ENCODE measurements around a stretch of chr7.

- RRBS, result no CpG with 5 or more reads among the region's 7 CpGs
Measured at GRCh38 chr7:128314498-128315221, 29.0 kb downstream of the RBM28 start.

GRCh38 chr7:128437676-128438108 is 18.0 kb upstream of the HILPDA start:
- RRBS, result no CpG with 5 or more reads among the region's 4 CpGs

DNA sequence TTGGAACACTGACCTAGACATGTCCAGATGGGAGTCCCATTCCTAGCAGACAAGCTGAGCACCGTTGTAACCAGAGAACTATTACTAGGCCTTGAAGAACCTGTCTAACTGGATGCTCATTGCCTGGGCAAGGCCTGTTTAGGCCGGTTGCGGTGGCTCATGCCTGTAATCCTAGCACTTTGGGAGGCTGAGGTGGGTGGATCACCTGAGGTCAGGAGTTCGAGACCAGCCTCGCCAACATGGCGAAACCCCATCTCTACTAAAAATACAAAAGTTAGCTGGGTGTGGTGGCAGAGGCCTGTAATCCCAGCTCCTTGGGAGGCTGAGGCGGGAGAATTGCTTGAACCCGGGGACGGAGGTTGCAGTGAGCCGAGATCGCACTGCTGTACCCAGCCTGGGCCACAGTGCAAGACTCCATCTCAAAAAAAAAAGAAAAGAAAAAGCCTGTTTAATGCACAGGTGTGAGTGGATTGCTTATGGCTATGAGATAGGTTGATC is 1.9 kb downstream of the HILPDA start:
- RRBS, result no CpG with 5 or more reads among the region's 11 CpGs

GRCh38 chr7:128530276-128531287 is 54.0 kb downstream of the METTL2B start:
- RRBS, result under 1% methylated on average over 29 of the region's 104 CpGs

DNA sequence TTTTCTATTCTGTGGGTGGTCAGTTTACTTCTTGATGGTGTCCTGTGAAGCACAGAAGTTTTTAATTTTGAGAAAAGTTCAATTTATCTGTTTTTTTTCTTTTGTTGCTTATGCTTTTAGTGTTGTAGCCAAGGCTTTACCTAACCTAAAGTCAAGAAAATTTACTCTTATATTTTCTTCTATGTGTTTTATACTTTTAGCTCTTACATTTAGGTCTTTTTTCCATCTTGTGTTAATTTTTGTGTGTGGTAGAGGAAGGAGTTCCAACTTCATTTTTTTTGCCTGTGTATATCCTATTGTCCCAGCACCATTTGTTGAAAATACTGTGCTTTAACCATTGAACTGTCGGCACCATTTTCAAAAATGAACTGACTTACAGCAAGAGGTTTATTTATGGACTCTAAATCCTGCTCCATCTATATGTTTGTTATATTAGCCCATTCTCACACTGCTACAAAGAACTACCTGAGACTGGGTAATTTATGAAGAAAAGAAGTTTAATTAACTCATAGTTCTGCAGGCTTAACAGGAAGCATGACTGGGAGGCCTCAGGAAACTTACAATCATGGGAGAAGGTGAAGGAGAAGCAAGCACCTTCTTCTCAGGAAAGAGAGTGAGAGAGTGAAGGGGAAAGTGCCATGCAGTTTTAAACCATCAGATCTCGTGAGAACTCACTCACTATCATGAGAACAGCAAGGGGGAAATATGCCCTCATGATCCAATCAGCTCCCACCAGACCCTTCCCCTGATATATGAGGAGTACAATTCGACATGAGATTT is 72.4 kb upstream of the GARIN1A start:
- RRBS, result no CpG with 5 or more reads among the region's 3 CpGs

- RRBS, result no CpG with 5 or more reads among the region's 14 CpGs
Measured at GRCh38 chr7:128658199-128659401, 13.5 kb upstream of the GARIN1A start.

- RRBS, result no CpG with 5 or more reads among the region's 1 CpG
Measured at GRCh38 chr7:128758528-128759314, 16.9 kb downstream of the OPN1SW start.

DNA sequence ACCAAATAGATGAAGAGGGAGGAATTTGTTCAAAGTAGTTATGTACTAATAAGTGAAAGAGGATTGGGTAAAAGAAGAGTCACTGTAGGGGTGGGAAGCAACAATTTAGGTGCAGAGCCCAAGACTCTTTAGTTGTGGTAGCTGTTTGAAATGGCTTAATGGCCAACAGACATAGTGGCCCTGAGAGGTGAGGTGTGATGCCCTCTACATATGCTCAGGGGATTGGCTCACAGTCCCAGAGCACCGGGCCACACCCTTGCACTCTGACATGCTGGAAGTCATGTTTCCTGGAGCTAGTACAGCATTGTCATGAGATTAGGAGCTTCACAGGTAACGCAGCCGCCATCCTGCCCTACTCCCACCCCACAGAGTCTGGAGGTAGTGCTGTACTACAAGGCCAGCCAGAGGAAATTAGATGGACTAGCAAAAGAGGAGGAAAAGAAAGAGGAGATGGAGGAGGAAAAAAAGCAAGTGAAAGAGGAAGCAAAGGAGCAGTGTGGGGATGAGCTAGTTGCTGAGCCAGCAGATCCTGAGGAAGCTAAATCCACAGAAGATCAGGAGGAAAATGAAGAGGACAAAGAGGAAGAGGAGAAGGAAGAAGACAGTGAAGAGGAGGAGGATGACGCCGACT is 14.8 kb upstream of the FLNC start:
- RRBS, result no CpG with 5 or more reads among the region's 5 CpGs

- RRBS, result 89% methylated on average over 2 of the region's 37 CpGs
Measured at GRCh38 chr7:128831162-128832236, 1.3 kb downstream of the FLNC start.

GRCh38 chr7:128835794-128836342 is 5.7 kb downstream of the FLNC start:
- RRBS, result no CpG with 5 or more reads among the region's 7 CpGs

GRCh38 chr7:128844684-128845288 is 14.6 kb downstream of the FLNC start:
- RRBS, result 98% methylated on average over 7 of the region's 30 CpGs

GRCh38 chr7:128852408-128853137 is 10.1 kb upstream of the ATP6V1F start:
- RRBS, result no CpG with 5 or more reads among the region's 26 CpGs

DNA sequence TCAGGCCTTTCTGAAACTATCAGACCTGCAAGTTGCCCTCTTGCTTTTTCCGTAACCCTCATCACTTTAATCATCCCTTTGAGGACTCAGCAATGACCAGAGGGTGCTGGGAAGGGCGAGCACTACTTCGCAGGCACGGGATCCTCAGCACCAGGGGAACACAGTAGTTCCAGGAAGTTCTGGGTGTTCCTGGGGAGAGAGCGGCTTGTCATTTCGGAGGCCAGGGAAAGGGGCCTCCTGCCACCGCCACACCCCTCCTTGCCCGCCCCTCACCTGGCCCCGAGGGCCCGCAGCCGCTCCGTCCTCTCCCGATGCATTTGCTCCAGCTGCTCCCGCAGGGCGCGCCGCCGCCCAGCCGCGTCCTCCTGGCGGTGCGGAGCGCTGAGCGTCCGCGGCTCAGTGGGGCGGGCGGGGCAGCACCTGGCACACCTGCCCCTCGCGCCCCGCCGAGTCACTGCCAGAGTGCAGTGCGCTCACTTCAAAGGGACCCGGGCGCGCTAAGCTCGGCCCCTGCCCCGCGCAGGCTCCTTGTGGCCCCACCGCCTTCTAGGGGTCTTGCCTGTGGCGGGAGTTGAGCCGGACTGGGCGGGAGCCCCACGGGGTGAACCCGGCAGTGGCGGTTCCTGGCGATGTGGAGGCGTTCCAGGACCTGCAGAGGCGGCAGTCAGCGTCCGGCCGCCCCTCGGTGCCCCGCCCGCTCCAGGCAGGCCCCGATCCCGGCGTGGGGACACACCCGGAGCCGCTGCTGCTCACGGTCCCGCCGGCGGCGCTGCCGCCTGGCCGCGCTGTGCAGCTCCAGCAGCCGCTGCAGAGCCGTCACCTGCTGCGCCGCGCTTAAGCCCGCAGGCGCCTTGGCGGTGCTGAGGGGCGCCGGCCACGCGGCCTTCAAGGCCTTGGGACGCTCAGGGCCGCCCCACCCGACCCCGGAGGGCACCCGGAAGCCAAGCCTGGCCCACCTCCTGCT is 3.0 kb downstream of the ATP6V1FNB start:
- RRBS, result 2% methylated on average over 28 of the region's 85 CpGs

- RRBS, result 87% methylated on average over 22 of the region's 55 CpGs
Measured at GRCh38 chr7:128916055-128916685, 5.7 kb upstream of the KCP start.

GRCh38 chr7:128934322-128935471 is 3.0 kb upstream of the IRF5 start:
- RRBS, result 47% methylated on average over 1 of the region's 17 CpGs

DNA sequence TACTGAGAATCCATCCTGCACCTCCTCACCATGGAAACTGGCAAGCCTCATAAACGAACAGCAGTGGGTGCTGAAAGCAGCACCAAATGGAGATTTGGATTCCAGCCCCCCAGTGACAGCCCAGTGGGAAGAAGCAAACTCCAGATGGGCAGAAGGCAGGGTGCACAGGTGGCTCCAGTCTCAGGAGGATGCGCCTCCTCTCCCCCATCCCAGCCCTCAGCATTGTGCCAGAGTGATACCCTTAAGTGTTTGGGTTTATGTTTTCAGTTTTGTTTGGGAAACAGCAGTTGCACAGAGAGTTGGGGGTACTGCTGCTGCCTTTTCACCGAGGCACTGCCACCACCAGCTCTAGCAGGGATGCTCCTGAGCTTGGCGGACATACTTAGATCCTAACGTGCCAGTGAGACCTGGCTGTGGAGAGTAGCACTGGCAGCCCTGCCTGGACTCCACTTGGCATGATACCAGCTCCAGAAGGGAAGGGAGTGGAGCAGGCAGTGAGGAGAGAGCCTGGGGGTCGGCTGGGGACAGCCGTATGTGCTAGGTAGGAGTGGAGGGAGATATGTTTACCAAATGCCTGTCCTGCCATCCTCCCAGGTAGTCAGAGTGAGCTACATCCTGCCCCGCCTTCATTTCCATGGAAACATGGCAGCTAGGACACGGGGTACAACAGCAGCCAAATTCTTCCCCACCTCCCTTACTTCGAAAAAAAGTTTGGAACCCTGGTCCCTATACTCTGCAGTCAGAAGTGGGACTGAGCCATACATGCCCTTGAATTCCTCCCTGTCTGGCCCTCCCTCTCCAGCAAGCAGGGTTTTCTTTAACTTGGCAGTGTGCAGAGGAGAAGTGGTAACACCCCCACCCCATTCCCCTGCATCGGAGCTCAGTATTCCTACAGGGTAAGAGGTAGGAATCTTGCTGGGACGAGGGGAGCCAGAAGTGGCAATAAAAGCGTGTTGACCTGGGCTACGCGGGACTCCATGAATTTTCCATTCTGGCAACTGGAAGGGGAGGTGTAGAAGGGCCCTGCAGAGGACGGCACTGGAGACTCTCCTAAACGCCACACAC is 20.2 kb upstream of the SMO start:
- RRBS, result no CpG with 5 or more reads among the region's 17 CpGs

DNA sequence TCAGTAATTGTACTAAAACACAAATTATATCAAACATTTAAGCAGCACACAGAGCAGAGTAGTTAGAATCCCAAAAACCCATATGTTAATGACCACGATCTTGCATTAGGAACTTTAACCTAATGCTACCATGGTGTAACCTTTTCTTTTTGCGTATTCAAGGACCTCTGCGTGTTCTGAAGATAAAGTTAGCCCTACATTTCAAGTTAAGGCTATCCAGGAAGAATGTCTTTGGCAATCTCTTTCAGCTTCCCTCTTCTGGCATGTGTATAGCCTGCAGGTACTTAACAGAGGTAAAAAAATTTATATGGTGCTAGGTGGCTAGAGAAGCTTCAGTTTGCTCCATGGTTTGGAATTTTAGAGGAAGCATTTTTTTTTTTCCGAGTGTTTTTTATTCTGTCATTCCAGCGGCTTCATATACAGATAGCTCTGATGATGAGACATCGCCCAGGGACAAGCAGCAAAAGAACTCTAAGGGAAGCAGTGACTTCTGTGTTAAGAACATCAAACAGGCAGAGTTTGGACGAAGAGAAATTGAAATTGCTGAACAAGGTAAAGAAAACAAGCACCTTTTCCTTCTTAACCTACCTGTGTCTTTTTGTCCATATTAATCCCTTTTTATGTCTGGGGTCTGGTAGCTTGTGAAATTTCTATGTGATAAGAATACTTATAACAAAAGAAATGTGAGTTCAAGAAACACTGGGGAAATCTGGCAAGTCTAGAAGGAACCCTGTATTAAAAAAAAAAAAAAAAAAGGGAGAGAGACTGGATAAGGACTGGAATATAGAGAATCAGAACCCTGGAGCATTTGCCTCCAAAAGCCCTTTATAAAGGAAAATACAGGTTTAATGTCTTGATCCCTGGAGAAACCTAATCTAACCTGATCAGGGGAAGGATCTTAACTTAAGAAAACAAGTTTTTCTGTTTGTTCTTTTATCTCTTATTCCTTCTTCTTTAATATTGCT is 45.3 kb upstream of the STRIP2 start:
- RRBS, result no CpG with 5 or more reads among the region's 7 CpGs

- RRBS, result no CpG with 5 or more reads among the region's 2 CpGs
Measured at GRCh38 chr7:129427516-129427989, 6.7 kb upstream of the STRIP2 start.

- RRBS, result no CpG with 5 or more reads among the region's 3 CpGs
Measured at GRCh38 chr7:129638149-129638683, 26.7 kb downstream of the NRF1 start.

DNA sequence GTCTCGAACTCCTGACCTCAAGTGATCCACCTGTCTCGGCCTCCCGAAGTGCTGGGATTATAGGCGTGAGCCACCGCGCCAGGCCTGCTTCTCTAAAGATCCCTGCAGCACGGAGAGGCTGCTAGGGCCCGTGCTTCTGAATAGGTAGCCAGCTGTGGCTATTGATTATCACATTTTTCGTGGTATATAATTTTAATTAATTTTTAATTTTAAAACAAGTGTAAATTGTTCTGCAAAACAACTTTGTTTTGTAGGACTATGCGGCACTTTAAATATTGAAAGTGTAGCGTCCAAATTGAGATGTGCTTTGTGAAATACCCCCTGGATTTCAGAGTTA is 126.2 kb downstream of the UBE2H start:
- RRBS, result no CpG with 5 or more reads among the region's 11 CpGs